HTR-8/SVneo (cell line): ENCODE results near the genes PIK3IP1 and PRR14L.

GRCh38 chr22:31055511-31055909, 25.6 kb upstream of the SMTN start:
- RRBS, result no CpG with 5 or more reads among the region's 11 CpGs

GRCh38 chr22:31088850-31090138, 8.2 kb downstream of the SMTN start:
- RRBS, result 61% methylated on average over 2 of the region's 15 CpGs

DNA sequence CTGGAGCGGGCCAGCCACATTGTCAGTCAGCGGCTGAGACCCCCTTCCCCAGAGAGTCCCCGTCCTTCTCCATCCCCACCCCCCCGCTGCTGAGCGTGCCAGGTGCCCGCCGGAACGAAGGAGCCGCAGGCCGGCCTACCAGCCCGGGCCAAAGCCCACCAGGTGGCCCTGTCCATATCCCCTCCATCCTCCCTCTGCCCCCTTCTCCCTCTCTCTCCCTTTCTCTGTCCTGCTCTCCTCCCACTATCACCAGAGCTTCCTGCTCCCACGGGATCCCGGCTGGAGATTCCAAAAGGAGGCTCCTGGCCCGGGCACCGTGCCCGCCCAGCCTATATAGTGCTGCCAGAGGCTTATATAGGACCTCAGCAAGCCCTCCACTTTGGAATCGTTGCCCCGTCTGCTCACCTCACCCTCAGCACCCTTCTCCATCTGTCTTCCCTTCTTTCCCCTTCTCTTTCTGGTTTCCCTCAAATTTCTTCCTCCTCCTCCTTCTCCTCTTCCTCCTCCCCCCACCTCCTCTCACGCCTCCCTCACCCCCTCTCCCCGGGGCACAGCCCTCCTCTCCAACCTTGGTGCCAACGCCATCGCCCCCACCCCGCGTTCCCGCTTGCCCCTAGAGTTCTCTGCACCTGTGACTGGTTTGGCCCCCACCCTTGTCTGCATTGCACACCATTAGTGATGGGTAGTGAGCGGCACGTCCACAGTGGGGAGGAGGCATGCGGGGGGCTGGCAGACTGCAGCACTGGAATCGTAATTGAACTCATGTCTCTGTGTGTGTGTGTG, 7.2 kb downstream of the SELENOM start:
- RRBS, result no CpG with 5 or more reads among the region's 29 CpGs

DNA sequence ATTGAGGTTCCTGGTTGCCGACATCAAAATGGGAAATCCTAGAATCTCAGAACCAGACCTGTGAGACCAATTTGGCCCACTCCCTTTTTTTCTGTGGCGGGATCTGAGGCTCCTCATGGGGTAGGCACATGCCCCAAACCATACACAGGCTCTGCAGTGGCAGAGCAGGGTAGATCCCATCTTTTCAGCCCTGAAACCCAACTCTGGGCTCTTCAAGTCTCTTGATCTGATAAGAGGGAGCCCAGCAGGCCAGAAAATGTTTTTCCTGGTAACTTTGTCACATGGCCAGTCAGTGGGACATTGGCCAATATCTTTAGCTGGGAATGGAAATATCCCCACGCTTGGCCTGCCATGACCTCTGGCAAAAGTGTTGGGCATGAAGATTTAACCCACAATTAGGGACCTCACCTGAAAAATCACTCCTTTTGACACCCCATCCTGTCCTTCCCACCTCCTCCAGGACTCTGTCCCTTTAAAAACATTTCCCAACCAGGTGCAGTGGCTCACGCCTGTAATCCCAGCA, 8.1 kb downstream of the INPP5J start:
- RRBS, result no CpG with 5 or more reads among the region's 4 CpGs

DNA sequence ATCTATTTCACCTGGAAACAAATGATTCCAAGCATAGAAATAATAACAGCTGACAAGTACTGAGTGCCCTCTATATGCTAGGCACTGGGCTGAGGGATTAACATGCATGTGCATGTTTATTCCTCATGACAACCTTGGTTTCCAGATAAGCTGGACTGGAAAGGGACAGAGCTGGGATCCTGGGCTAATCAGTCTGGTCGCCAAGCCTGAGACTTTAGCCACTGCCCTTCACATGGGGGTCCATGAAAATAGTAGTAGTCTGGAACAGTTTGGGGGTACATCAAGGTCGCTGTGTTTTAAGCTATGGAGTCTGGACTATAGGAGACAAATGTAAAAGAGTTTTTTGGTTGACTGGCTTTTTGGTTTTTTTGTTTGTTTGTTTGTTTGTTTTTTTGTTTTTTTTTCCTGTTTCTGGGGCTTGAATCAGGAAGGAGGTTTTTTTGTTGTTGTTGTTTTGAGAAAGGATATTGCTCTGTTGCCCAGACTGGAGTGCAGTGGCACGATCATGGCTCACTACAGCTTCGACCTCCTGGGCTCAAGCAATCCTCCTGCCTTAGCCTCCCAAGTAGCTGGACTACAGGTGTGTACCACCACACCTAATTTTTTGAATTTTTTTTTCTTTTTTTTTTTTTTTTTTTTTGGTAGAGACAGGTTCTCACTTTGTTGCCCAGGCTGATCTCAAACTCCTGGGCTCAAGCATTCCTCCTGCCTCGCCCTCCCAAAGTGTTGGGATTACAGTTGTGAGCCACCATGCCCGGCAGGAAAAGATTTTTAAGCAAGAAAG, 23.4 kb downstream of the PIK3IP1 start:
- RRBS, result no CpG with 5 or more reads among the region's 6 CpGs

GRCh38 chr22:31281976-31283050, 10.0 kb downstream of the PIK3IP1 start:
- RRBS, result no CpG with 5 or more reads among the region's 9 CpGs

GRCh38 chr22:31292250-31292842, at the start of gene PIK3IP1:
TSS of gene PIK3IP1 (minus strand) at chr22:31292488.
- RRBS, result no CpG with 5 or more reads among the region's 13 CpGs

GRCh38 chr22:31347287-31348056, 1.3 kb upstream of the PATZ1 start:
- RRBS, result 2% methylated on average over 20 of the region's 50 CpGs

DNA sequence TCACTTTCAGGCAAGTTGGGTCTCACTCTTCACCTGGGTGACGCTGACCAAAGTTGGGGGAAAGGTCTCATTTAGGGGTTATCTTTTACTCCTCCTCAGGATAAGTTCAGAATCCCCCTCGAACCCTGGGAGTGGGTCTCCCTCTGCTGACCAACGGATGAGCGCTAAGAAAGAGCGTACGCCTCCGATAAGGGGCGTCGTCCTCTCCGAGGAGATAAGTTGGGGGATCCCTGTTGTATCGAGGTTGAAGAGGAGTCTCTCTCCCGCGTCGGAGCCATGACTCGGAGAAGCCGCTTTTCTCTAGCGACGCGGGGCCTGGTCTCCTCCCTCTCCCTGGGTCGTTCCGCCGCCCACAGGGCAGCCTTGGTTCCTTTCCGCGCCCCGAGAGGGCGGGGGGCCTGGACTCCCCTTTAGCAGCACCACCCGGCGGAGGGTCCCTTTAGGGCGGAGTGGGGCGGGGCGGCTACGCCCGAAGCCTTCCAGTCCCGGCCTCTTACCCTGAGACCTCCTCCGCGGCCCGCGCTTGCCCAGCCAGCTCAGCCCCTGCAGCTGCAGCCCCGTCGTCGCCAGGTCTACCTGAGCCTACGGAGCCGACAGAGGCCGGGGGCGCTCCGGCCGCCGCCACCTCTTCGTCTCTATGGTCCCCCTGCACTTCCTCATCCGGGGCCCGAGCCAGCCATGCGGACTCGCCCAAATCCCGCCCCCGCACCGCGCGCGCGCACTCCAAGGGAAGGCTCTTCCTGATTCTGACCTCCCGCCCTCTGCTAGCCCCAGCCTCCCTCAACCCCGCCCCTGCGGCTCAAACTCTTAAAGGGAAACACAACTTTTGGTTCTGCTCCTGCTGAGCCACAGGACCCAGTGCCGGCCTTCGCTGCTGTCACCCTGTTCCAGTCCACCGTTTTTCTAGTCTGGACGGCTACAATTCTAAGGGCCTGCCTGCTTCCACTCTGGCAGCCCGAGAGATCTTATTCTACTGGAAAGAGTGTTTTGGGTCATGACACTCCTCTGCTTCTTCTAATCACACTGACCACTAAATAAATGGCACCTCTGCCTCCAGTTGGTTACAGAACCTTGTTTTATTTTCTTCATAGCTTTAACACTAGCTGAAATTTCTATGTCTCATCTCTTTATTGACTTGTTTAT, at the start of gene PRR14L:
Gene PRR14L (minus strand): TSS at position 637 of the 1,143 bp plus-strand sequence.
- RRBS, result 1% methylated on average over 20 of the region's 68 CpGs

- RRBS, result no CpG with 5 or more reads among the region's 18 CpGs
Measured at GRCh38 chr22:31752931-31753525, 791 bp upstream of the DEPDC5 start.

GRCh38 chr22:31911741-31912194, 32.6 kb upstream of the YWHAH start:
- RRBS, result no CpG with 5 or more reads among the region's 6 CpGs

DNA sequence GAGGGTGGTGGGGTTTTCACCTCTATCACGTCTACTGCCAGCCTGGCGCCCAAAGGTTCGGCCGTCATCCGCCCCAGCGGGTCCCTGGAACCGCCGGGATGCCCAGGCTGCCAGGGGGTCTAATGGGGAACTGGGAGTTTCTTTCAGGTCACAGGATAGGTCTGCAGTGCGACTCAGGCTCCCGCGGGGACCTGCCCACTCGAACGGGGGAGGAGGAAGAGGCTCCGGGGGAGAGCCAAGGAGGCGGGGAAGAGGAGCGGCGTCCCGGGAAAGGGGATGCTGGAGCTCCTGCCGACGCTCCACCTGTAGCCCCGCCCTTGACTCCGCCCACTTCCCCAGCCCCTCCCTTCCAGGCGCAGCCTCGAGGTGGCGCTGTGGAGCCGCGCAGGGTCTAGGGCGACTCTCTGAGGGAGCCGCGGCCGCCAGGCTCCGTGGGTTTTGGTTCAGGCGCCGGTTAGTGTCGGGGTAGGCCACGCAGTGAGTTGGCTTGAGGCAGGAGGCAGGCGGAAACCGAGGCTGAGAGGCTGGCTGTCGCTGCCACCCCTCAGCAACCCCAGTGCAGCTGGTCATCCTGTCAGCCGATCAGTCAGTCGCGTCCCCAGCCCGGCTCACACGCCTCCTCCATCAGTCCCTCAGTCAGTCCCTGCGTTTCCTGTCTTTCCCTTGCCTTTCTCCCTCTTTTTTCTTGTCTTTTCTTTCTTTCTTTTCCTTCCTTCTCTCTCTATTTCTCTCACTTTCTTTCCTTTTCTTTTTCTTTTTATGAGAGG, 26.3 kb downstream of the YWHAH start:
- RRBS, result 5% methylated on average over 6 of the region's 45 CpGs

DNA sequence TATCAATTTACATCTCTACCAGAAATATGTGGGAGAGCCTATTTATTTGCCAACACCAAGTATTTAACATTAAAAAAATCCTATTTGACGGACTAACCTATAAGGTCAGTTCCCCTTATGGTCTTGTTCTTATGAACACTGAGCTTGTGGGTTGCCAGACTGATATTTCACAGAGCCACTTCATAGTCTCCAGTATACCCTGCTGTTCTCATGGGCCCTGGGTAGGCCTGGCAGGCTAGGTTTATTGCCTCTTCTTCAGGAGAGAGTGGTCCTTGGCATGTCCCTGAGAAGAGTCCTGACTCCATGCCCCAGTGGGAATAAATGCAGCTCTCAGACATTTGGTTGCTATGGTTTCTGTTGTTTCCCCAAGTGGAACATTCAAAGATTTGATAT, 15.6 kb downstream of the SLC5A1 start:
- RRBS, result no CpG with 5 or more reads among the region's 1 CpG

DNA sequence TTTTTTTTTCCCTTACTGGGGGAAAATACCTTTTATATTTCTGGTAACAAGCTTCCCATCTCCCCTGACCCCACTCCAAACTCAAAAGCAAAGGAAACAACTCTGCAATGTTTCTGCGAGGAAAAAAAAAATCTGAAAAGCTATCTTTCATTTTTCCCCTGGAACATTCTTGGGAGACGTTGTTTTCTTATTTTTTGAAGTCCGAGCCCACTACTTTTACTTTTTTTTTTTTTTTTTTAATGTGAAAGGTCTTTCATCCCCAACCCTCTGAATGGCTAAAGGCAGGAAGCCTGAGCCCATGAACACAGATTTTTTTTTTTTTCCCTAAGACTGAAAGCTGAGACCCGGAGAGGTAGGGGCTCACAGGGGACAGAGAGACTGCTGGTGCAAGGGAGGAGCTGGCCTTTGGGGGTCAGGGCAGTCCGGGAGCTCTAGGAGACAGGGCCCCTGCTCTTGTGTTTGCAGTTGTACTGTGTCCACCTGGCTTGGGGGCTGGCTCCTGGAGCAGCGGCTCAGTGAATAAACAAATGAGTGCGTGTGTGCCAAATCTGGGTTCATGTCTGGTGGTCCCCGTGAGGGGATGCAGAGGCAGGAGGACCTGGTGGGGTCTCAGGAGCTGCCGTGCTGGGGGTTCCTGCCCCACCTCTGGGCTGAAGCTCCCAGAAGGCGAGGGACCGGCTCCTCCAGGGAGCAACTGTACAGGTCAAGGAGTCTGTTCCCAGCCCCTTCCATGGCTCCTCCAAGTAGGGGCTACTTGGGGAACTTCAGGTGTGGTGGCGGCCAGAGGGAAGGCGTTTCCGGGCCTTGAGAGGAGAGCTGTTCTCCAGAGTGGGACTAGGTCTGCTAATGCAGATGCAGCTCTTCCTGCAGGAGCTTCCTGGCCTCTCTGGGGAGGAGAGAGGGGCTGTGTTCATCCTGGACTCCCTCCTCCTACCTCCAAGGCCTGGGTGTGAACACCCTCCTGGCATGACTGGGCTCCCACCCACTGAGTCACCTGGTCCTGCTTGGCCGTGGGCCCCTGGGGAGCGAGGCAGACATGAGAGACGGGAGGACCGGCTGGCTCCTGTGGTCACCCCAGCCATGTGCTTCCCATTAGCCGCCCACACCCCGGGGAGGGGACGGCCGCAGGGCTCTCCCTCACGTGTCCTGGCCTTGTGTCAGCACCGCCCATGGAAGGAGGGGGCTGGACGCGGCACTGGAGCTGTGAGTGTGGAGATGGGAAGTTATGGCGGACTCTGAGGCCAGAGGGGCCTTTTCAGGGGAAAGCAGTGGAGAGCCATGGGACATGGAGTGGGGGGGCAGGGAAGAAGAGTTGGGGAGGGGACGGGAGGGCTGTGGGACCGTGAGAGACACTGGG, 57.6 kb downstream of the FBXO7 start:
- RRBS, result 86% methylated on average over 9 of the region's 29 CpGs

GRCh38 chr22:32579713-32580512, 105.3 kb downstream of the FBXO7 start:
- RRBS, result no CpG with 5 or more reads among the region's 8 CpGs

DNA sequence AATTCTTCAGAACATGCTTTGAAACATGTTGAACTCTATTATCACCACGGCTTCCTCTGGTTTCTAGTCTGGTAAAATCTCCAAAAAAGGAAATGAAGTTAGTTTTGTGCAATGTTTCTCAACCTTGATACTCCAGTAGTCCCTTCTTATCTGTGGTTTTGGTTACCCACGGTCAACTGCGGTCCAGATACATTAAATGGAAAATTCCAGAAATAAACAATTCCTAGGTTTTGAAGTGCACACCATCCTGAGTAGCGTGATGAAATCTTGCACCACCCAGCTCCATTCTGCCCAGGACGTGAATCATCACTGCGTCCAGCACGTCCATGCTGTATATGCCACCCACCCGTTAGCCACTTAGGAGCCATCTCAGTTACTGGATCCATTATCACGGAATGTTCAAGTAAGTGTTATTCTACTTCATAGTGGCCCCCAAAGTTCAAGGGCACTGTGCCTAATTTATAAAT, 117.0 kb downstream of the FBXO7 start:
- RRBS, result no CpG with 5 or more reads among the region's 9 CpGs

- RRBS, result no CpG with 5 or more reads among the region's 10 CpGs
Measured at GRCh38 chr22:32717691-32718374, 83.7 kb upstream of the TIMP3 start.

DNA sequence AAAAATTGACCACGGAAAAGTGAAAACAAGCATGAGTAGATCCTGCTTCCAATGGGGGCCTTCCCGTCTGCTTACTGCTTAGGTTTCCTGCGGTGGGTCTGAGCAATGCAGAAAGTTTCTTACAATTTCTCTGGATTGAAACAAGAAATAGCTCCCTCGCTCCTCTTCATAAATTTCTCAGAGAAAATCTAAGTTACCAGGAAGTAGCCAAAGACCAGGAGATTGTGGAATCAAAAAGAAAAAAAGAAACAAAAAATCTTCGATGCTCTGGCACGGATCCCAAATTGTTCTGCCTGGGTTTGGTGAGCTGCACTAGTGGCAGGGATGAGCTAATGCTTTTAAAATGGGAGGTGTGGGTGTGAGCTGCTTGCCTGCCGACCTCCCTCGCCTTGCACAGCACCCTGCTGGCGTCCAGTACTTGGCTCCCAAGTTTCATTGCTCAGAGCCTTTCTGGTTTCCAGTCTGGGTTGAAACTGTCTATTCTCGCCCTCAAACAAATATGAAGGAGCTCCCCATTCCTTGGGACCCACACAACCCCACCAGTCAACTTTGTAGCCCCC, 2.5 kb downstream of the TIMP3 start:
- RRBS, result no CpG with 5 or more reads among the region's 10 CpGs

- RRBS, result no CpG with 5 or more reads among the region's 5 CpGs
Measured at GRCh38 chr22:32819367-32819848, 17.9 kb downstream of the TIMP3 start.

GRCh38 chr22:32840523-32840969, 39.0 kb downstream of the TIMP3 start:
- RRBS, result no CpG with 5 or more reads among the region's 10 CpGs